Mammary microvascular endothelial cell (primary cell): ENCODE measurements around a stretch of chr16.

GRCh38 chr16:87994060-87994473 is 42.8 kb downstream of the BANP start:
- RAMPAGE, long total RNA: no peak

GRCh38 chr16:88100615-88101517 is 149.6 kb downstream of the BANP start:
- RAMPAGE, long total RNA: no peak

GRCh38 chr16:88223904-88224503 is 158.8 kb upstream of the ZNF469 start:
- RAMPAGE, long total RNA: no peak

DNA sequence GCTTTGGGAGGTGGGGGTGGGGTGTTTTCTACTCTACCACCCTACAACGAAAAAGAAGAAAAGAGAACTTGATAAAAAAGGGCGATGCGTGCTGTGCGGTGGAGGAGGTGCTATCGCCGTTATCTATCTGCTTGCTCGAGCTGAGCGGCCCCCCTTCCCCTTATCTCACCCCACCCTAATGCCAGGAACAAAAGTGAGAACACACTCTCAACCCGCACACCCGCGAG is 14.6 kb downstream of the ZFPM1 start:
- RAMPAGE, long total RNA: no peak

GRCh38 chr16:88470178-88470673 is 17.1 kb downstream of the ZFPM1 start:
- RAMPAGE, long total RNA: no peak

DNA sequence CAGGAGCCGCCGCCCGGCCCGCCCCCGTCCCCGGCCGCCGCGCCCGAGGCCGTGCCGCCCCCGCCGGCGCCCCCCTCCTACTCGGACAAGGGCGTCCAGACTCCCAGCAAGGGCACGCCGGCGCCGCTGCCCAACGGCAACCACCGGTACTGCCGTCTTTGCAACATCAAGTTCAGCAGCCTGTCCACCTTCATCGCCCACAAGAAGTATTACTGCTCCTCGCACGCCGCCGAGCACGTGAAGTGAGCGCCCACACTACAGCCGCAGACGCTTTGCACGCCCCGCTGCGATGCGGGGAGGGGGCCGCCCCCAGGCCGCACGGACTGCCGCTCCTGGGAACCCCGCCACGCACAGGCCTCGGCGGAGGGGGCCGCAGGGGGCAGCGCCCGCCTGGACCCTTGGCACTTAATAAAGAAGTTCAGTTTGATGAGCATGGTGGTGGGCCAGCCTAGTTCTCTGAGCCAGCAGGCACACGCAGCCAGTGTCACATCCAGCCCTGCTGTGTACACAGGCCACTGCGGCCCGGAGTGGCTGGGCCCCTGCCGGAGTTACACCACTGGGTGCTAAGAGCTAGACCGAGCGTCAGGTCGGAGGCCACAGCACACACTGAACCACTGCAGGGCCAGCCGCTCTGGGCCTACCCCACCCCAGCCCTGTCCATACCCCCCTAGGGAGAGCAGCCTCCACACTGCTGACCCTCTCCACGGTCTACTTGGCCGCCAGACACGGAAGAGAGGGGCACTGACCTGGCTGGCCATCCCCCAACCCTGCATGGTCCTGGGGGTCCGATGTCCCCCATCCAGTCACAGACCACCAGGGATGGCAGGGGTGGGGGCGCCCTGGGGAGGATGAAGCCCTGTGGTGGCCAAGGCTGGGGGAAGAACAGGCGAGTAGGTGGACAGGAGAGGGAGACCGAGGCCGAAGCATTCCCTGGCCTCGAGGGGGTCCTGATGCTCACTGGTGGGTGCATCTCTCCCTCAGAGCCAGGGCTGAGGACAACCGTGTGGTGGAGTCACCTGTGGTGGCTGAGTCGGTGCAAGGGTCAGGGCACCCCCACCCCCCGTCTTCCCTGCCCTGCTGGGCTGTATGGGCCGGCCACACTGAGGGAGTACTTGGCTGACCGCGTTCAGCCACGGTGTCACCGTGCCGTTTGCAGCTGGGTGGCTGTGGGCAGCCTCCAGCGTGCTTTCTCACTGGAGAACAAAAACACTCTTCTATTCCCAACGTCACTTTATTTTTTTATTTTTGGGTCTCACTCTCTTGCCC is 35.0 kb upstream of the ZC3H18 start:
- RAMPAGE, long total RNA: no peak

- RAMPAGE, long total RNA: no peak
Measured at GRCh38 chr16:88628634-88629209, 9.7 kb upstream of the IL17C start.

- RAMPAGE, long total RNA: no peak
Measured at GRCh38 chr16:88641924-88642582, 3.7 kb downstream of the IL17C start.

DNA sequence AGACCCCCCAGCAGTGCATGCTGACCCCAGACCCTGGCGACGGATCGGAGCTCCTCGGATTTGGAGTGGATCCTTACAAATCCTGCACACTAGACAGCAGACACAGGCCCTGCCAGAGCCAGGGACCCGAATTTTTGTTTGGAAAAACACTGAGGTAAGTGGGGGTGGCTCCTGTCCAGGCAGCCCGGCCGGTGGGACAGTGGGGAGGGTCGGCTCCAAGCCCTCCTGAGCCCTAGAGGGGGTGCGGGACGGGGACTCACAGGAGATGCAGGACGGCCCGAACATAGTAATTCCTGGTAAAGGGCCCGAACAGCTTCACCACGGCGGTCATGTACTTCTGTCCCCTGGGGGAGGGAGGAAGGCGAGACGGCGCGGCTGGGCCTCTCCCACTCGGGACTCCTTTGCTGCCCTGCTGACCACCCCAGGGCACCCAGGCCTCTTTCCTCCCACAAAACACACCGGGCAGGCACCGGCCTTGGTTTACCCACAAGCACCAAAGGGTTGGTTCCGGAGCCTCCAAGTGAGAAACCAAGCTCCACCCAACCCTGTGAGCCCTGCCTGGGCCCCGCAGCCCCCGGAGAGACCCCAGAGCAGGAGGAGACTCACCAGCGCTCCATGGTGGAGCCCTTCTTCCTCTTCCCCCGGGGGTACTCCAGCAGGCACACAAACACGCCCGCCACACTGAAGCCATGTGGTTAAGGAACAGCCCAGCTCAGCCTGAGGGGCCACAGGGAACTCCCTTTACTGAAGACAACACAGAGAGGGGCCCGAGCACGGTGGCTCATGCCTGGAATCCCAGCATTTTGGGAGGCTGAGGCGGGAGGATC is 4.1 kb downstream of the CYBA start:
- RAMPAGE, long total RNA: no peak

DNA sequence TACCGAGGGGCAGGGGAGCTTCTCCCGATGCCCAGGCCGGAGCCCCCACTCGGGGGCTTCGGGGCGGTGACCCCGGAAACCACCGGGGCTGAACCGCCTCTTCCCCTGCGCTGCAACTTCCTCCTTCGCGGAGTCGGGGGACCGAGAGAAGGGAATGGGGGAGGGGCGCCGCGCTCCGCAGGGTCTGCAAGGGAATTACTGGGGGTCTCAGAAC is 389 bp downstream of the CYBA start:
- RAMPAGE, long total RNA: no peak

GRCh38 chr16:88720690-88721079 is 14.4 kb downstream of the CTU2 start:
- RAMPAGE, long total RNA: no peak

DNA sequence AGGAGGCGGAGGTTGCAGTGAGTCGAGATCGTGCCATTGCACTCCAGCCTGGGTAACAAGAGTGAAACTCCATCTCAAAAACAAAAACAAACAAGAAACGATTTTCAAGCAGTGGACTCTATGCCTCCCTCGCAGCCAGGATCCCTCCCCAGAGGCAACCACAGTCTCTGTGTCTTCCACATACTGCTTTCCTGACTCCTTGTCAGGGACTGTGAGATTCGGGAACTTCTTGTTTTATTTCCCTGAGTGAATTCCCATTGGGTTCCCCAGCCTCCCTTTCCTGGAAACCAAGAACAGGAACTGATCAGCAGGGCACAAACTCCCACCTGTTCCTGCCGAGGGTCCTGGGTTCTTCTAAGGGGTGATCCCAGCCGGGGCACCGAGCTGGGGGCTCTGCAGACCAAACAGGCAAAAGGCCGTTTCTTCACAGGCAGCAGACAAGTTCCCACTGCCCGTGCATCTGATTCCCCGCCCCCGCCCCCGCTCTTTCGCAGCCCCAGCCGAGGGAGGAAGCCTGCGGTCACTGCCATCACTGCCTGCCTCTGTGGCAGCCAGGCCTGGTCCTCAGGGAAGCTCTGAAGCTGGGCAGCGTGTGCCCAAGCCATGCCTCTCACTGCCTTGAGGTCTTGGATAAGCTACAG is 5.4 kb upstream of the PIEZO1 start:
- RAMPAGE, long total RNA: no peak

GRCh38 chr16:88808139-88808412 is 3.7 kb downstream of the APRT start:
- RAMPAGE, long total RNA: no peak

DNA sequence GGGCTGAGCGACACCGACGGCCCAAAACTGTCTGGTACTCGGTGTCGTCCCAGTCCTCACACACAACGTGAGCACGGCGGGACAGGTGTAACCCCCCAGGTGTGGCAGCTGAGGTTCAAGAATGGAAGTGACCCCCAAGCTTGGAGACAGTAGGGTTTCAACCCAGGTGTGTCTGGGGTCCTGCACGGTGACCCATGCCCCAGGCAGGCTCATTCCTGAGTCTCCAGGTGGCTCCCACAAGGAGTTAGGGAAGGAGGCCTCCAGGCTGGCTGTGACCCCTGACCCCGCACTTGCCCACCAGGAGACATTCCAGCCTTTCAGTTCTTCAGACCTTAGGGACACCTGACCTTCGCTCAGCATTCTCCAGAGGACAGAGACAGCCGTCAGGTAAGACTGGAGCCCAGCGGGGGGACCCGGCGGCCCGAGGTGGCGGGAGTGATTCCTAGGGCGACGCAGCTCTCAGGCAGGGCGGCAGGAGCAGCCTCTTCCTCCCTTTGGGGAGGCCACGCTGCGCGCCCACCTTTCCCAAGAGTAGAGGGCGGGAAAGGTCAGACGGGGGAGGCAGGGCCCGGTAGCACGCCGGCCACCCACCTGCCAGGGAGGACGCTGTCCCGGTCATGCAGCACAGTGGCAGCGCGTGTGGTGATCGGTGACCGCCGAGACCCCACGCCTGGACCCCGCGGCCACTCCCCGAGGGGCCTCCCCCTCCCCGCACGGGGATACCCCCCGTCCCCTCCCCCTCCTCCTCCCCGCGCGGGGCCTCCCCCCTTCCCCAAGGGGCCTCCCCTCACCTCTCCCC is 688 bp downstream of the GALNS start:
- RAMPAGE, long total RNA: no peak

DNA sequence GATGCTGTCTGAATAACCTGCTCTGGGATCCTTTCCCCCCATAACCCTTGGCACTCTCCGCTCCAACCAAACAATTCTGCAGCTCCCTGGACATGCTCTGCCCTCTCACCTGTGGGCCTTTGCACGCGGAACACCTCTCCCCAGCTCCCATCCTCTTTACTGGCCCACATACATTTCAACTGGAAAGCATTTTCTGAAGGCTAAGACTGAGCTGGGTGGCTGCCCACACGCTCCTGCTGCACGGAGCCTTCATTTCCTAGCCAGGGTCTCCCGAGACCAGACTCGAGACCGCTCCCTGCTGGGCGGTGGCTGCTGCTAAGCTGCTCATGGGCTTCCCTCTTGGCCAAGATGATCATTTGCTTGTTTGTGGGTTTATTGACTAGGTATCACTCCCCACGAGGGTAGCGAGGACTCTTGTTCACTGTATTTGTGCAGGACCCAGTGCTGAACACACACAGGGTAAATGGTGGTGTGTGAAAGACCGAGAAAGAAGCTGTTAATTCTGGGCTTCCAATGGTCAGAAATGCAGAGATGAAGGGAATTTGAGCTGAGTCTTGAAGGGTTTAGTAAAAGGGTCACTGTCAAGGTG is 805 bp downstream of the TRAPPC2L start:
- RAMPAGE, long total RNA: no peak

- RAMPAGE, long total RNA: no peak
Measured at GRCh38 chr16:88905537-88905849, 39.0 kb upstream of the PABPN1L start.

- RAMPAGE, long total RNA: no peak
Measured at GRCh38 chr16:88923986-88924453, 53.0 kb downstream of the CBFA2T3 start.

DNA sequence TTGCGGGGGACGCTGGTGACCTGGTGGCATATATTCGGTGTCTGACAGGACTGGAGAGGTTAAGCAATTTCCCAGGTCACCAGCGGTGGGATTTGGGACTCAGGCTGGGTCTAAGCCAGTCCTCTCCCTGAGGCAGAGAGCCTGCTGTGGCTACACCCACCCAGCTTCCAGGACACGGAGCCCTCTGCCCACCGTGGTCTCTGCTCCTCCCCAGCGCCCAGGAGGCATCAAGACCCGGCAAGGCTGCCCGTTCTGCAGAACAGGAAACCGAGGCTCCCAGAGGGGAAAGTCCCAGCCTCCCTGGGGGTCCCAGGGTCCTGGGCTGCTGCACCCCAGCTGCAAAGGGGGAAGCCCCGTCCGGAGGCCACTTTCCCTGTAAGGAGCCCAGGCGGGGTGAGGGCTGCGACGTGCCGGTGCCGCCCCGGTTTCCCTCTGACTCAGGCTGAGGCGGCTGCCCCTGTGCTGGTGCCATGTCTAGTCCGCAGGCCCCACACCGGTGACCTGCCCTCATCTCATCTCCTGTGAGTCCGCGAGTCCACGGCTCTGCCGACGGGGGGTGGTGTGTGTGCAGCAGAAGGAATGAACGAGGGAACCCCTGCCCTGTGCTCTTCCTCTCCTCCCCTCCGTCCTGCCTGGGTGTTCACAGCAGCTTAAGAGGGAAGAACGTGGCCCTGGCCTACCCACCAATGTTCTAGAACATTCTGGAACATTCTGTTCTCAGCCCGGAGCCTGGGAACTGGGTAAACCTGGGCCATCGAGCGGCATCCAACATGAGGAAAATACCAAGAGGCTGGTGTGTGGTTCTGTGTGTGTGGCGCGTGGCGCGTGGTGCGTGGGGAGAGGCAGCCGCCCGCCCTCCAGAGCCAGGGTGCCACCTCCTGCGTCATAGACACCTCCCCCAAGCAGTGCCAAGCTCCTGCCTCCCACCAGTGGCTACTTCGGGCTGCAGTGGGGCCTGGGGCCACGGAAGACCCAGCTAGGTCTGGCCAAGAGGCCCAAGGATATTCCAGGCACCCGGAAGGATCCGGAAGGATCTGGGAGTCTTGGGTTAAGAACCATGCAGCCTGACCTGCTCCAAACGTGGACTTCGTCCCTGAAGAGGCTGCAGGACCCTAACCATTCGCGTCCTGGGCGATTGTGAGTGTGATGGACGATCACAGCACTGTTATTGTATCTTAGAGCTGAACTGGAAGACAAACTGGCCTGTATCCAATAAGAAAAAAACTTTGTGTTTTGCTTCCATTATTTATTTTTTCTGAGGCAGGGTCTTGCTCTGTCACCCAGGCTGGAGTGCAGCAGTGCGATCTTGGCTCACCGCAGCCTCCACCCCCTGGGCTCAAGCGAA is 7.1 kb upstream of the CBFA2T3 start:
- RAMPAGE, long total RNA: no peak

DNA sequence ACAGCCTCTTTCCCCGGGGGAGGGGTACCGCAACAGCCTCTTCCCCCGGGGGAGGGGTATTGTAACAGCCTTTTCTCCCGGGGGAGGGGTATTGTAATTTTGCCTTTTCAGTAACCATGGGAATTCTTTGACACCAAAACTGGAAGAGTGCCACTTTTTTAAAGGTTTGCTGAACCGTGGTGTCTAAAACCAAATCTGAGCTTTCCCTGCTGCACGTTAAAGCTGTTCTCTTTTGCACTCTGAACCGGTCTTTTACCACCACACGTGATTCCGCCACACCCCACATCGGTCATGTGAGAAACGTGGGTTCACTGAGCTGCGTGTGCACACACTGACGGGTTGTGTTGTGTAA is 9.3 kb upstream of the ACSF3 start:
- RAMPAGE, long total RNA: no peak

- RAMPAGE, long total RNA: no peak
Measured at GRCh38 chr16:89100867-89101559, 7.4 kb downstream of the ACSF3 start.